MCF 10A (cell line): Measurements from ENCODE around the gene TAS1R2.

GRCh38 chr1:17617710-17618145 lies 78.2 kb downstream of the ARHGEF10L start:
- PRO-cap: no peak
- RRBS: no CpG with 5 or more reads among the region's 12 CpGs

DNA sequence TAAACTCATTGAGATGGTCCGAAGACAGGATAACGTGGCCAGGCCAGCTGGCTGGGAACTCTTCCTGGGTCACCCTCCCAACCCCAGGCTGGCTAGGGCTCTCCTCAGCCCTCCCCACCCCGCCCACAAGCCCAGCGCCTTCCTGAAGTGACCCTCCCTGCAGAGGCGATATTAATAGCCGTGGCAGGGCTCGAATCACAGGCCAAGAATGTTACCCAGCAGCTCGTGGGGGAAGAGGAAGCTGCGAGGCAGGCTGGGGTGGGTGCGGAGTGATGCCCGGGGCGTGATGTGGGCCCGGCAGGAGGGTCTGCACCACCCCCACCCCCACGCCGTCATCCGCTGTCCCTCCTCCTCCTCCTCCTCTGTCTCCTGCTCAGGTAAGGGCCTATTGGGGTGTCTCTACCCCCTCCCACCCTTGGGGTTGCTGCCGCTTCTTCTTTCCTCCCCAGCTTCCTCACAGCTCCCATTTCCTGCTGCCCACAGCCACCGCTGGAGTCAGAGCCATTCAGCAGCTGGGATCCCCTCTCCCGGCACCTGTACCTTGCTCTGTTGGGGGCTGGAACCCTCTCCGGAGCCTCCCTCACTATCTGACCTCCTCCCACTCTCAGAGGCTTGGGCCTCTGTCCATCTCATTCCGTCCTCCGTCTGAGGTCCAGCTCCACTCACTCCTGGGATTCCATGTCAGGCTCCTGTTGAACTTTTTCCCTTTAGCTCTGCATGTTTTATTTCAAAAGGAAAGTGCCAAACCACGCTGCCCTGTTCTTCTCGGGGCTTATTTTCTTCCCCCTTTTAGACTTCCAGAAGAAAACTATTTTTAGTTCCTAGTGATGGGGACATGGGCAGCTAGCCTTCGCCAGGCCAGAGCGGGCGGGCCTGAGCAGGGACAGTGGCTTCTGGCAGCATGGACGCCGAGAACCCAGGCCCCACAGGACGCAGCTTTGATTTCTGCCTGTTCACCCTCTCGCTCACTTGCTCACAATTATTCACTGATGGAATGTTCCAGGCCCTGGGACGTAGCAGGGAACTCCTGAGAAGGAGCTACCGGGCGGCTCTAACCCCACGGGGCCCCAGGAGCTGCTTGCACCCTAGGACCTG lies 79.0 kb downstream of the ARHGEF10L start:
- PRO-cap: no peak
- RRBS: no CpG with 5 or more reads among the region's 35 CpGs

DNA sequence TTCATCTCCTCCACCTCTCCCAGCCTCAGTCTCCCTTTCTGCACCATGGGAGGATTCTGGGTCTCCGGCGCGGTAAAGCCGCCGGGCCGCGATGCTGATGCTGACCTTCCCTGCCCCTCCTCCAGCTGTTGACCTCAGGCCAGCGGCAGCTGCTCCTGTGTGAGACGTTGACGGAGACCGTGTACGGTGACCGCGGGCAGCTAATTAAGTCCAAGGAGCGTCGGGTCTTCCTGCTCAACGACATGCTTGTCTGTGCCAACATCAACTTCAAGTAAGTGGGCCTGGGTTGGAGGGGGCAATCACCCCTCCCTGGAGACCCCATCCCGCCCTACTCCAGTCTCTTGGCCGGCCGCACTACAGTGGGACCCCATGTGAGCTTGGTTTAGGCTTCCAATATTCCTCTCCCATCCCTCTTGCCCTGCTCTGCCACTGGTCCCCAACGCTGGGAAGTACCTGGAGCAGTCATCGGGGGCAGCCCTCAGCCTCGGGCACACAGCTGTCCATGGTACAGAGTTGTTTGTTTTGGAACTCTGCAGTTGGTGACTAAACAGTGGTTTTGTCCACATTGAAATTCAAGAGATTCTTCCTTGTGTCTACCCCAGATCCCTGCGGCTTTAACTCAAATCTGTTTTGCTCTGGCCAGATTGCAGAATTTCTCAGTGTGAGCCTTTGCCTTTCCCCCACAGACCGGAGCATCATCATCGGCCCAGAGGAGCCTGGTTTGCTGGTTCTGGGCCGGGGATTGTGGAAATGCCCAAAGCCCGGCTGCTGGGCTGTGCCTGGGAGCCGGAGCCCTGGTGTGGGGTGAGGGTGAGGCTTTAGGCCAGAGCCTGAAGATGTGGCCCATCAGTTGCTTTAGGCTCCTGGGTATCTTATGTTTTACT lies 92.9 kb downstream of the ARHGEF10L start:
- PRO-cap: no peak
- RRBS: 0% methylated on average over 3 of the region's 29 CpGs

DNA sequence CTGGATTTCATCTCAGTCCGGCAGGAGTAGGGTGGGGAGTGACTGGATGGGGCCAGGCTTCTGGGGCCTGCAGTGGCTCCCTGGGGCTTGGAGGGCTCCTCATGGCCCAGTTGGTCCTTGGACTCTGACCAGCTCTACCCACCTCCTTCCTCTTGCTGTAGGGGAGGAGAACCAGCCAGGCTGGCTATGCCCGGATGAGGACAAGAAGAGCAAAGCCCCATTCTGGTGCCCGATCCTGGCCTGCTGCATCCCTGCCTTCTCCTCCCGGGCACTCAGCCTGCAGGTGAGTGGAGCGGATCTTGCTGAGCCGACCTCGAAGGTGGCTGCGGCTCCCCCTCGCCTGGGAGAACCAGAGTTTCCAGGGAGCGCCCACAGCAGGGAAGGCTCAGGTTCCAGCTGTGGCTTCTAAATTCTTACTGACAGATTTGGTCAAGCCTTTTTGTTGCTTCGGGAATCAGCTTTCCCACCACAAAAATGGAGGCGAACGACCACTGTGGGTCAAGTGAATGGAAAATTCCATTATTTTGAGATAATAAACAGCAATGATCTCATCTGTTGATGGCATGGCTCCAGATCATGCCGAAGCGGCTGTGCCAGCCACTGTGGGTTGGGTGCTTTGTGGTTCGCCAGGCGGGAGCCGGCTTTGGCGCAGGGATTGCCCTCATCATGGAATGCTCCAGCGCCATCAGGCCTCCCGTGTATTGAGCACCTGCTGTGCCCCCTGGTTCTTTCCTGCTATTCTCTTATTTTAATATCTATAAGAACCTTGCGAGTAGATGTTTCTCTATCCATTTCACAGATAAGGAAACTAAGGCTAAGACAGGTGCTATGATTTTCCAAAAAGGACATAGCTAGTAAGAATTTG lies 106.5 kb upstream of the ACTL8 start:
- PRO-cap: no peak
- RRBS: 85% methylated on average over 2 of the region's 22 CpGs

- PRO-cap: no peak
- RRBS: 58% methylated on average over 2 of the region's 15 CpGs
Measured at GRCh38 chr1:17668073-17668400, 87.1 kb upstream of the ACTL8 start.

- PRO-cap: no peak
- RRBS: no CpG with 5 or more reads among the region's 9 CpGs
Measured at GRCh38 chr1:17688068-17688733, 66.9 kb upstream of the ACTL8 start.

GRCh38 chr1:18027621-18027939 lies 80.0 kb upstream of the IGSF21 start:
- PRO-cap: no peak
- RRBS: no CpG with 5 or more reads among the region's 2 CpGs

GRCh38 chr1:18132652-18133089 lies 25.1 kb downstream of the IGSF21 start:
- PRO-cap: no peak
- RRBS: no CpG with 5 or more reads among the region's 4 CpGs

DNA sequence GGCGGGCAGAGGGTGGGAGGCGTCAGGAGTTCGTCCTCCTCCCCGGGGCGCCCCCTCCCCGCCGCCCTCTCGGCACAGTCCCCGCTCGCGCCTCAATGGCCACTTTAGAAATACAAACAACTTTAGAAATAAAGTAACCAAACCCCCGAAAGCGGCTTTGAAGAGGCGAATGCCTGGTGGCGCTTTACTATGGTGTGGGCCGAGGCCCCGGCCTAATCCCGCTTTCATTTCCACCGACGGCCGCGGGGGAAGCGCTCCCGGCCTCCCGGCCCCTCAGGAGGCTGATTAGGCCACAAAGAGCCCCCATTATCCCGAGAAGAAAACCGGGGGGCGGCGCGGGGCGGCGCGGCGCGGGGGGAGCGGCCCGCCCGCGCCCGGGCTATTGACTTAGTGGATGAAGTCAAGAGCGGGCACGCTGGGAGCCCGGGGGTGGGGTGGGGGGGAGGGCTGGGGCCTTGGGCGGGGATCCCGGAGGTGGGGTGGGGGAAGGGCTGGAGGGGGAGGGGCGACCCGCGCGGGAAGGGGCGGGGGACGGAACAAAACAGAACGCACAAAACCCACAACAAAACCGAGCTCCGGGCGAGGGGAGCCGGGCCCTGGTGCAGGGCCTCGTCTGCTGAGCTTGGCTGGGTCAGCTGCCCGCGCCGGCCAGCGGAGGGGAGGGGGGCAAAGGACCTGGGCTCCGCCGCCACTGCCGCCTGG lies 16.0 kb downstream of the PAX7 start:
- PRO-cap: no peak
- RRBS: 16% methylated on average over 33 of the region's 64 CpGs

GRCh38 chr1:18807235-18807819 lies 52.1 kb downstream of the TAS1R2 start:
- PRO-cap: no peak
- RRBS: no CpG with 5 or more reads among the region's 7 CpGs

DNA sequence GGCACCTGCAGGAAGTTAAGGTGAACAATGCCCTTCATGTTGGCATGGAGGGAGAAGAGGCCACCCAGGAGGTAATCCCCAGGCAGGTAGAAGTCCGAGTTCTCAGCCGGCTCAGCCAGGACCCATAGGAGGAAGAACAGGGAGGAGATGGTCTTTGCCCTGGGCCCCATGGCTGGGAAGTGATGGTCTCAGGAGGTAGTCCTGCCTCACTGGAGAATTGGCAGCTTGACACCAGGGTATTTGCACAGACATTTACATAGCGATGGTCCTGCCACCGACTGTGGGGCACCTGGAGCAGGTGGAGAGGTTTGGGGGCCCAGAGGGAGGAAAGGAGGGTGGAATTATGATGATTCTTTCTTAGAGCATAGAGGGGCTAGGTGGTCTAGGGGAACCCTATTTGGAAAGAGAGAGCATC lies at the start of gene TAS1R2:
Gene TAS1R2 (minus strand): TSS at position 170 of the 415 bp plus-strand sequence.
- PRO-cap: no peak
- RRBS: no CpG with 5 or more reads among the region's 4 CpGs

GRCh38 chr1:18882609-18882846 lies 19.8 kb downstream of the ALDH4A1 start:
- PRO-cap: no peak
- RRBS: no CpG with 5 or more reads among the region's 6 CpGs

DNA sequence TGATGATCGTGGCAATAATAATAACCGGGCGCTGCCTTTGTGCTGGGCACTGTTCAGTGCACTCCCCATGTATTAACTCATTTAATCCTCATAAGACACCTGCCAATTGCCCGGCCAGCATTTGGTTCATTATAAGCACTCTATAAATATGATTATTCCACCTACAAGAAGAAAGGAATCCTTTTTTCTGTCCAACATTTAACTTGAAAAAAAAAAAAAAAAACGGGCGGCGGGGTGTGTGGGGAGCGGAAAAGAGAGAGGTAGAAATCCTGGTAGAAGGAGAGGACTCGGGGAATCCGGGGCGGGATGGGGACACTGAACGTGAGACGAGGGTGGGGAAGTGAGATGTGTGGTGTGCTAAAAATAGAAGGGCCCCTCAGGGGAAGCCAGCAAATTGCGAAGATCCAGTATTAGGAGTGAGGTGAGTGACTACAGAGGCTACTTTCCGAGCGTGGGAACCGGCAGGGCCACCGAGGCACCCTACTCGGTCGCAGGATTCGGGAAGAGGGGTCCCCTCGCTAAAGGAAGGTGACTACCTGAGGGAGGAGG lies 556 bp downstream of the ALDH4A1 start:
- PRO-cap: bidirectional peak, plus-strand start at position 407 of the sequence, minus-strand start at position 402 of the sequence
- RRBS: 13% methylated on average over 3 of the region's 22 CpGs

- PRO-cap: no peak
- RRBS: no CpG with 5 or more reads among the region's 3 CpGs
Measured at GRCh38 chr1:18914847-18915331, 12.5 kb upstream of the ALDH4A1 start.

DNA sequence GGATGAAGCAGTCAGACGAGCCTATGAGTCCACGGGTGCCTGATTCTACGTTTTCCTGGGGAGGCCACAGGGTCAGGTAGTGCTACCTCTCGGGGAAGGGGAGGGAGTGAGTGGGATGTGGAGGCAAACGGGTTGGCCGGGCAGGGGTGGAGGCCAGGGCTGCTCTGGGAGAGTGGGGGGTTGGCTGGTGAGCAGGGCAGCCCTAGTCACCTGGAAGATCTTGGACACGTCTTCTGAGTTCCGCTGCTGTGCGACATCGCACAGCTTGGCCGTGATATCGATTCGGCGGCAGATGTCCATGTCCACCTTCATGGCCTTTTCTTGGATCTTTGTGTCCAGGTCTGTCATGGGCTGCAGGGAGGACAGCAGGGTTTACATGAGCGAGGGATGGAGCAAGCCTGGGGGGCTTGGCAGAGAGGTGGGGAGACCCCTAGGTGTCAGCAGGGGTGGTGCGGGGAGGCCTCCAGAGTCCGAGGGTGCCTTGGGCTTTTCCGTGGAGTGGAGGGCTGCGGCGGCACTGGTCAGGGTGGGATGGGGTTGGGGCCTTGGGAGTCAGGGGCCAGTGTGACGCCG lies 15.9 kb upstream of the ALDH4A1 start:
- PRO-cap: no peak
- RRBS: no CpG with 5 or more reads among the region's 22 CpGs

GRCh38 chr1:18922000-18923099 lies 20.0 kb upstream of the ALDH4A1 start:
- PRO-cap: bidirectional peak, plus-strand start at chr1:18922540, minus-strand start at chr1:18922212
- RRBS: no CpG with 5 or more reads among the region's 22 CpGs

GRCh38 chr1:18925148-18925774 lies 22.9 kb upstream of the ALDH4A1 start:
- PRO-cap: no peak
- RRBS: 100% methylated on average over 2 of the region's 11 CpGs

DNA sequence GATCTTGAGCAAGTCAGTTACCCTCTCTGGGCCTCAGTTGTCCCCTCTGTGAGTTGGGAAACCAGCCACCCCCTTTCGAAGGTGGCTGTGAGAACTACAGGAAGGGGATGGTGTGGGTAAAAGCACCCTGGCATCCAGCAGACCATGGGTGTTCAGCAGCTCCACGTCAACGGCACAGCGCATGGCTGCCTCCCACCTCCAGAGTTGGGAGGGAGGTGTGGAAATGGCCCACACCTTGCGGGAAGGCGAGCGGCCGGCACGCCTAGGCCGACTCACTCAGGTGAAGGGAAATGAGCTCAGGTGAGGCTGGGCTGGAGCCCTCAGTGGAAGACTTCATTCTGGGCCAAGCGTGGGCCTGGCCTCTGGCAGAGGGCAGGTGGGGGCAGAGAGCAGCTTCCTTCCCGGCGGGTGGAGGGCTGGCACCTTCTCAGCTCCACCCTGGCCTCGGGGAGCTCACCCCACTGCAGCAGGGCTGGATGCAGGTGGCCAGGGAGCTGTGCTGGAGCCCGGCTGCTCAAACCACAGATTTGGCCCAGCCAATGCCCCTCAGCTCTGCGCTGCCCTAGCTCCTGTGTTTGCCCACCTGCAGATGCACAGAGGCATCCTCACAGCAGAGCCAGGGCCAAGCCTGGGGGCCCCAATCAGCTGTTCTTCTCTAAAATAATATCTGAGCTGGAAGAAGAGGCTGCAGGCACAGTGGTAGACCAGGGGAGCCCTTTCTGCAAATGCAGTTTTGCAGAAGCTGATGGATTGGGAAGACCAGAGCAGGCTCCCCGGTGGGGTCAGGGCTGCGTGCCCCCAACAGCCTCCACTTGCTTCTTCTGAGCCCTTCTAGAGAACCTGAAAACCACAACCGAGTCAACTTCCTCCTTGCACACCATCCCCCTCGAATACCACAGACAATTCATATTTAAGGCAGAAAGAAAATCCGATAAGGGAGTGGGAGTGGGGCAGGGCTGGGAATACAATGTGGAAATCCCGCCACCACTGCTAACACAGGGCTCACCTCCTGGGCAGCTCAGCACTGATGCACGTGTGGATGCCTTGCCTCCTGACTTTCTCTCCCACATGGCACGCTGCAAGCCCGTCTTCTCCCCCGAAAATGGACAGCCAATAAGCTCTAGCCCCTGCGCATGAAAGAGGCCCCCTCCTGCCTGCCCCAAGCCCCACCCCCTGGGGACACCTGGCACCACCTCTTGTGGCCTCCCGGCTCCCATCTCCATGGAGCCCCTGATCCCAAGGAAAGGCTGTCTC lies 25.1 kb upstream of the ALDH4A1 start:
- PRO-cap: bidirectional peak, plus-strand start at position 474 of the sequence, minus-strand start at position 429 of the sequence
- RRBS: 46% methylated on average over 1 of the region's 28 CpGs

DNA sequence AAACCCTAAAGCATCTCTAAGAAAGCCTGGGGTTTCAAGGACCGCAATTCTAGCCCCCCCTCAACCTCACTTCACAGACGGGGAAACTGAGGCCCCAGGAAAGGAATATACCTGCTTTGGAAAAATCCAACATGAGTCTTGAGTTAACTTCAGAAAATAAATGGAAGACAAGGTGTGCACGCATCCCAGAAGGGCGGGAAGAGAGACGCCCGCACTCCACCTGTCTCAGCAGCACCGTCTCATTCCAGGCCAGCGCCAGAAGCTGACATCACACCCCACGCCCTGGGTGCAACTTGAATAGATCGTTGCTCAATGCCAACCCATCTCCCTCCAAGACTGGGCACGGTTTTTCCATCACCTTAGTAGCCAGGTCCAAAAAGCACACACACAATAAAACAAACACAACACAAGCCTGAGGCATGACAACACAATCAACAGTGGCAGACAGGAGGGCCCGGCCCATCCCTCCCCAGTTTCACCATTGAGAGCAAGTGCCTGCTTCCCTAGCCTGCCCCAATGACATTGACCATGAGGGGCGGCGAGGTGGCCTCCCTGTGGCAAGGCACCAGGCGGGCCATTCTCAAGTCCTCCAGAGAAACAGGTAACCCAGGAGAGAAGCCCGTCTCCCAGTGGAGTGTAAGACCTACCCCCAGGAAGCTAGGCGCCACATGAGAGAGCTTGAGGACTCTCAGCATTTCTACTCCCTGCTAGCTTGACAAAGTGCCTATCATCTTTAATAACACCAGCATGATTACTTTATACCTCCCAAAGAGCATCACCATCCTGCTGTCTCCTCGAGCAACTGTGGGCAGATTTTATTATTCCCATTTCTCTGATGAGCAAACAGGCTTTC lies 2.7 kb downstream of the IFFO2 start:
- PRO-cap: no peak
- RRBS: no CpG with 5 or more reads among the region's 18 CpGs

GRCh38 chr1:19009608-19010347 lies 53.3 kb upstream of the IFFO2 start:
- PRO-cap: no peak
- RRBS: no CpG with 5 or more reads among the region's 16 CpGs